Right ventricle myocardium (tissue), 1 donor: ENCODE measurements around the gene LGALS3.

DNA sequence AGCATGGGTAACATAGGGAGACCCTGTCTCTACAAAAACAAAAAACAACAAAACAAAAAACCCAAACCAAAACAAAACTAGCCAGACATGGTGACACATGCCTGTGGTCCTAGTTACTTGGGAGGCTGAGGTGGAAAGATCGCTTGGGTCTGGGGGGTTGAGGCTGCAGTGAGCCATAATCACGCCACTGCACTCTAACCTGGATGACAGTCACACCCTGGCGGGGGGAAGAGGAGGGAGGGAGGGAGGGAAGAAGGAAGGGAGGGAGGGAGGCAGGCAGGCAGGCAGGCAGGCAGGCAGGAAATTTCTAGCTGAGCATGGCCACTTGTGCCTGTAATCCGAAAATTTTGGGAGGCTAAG is 56.5 kb upstream of the GCH1 start:
- PRO-cap, 2 experiments, result no peak in any of the 2 experiments

- PRO-cap, 2 experiments, result no peak in any of the 2 experiments
These were observed 986 bp downstream of the MAPK1IP1L start for GRCh38 chr14:55052249-55053017.

DNA sequence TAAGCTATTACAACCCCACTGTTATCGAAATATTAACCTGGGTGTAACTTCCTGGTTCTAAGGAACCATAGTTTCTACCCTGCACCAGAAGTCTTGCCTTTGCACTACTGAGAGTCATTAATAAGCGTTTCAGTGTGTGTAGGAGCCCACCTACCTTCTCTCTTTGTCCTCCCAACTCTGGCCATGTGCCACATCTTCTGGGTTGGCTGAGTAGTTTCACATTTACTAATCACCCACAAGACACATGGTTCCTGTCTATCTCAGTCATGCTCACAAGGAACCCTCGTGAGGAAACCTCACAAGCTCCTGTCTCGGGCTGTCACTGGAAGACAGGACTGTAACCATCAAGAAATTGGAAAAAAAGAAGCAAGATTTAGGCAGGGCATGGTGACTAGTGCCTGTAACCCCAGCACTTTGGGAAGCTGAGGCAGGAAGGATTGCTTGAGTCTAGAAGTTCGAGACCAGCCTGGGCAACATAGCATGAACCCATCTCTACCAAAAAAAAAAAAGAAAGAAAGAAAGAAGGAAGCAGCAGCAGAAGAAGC is 30.7 kb upstream of the LGALS3 start:
- PRO-cap, 2 experiments, result no peak in any of the 2 experiments

- PRO-cap, 2 experiments, result no peak in any of the 2 experiments
These were observed 2.8 kb upstream of the LGALS3 start for GRCh38 chr14:55126231-55126580.

- PRO-cap, 2 experiments, result peak in 2 of 2 experiments; most common plus-strand start chr14:55129252 (in 2); most common minus-strand start chr14:55129089 (in 2)
These were observed at the start of gene LGALS3 for GRCh38 chr14:55128848-55129443. LGALS3 (plus strand) TSS chr14:55129252.

- PRO-cap, 2 experiments, result no peak in any of the 2 experiments
These were observed 2.3 kb downstream of the LGALS3 start for GRCh38 chr14:55131294-55131828.

- PRO-cap, 2 experiments, result no peak in any of the 2 experiments
These were observed 64.8 kb downstream of the FBXO34 start for GRCh38 chr14:55336013-55336502.

DNA sequence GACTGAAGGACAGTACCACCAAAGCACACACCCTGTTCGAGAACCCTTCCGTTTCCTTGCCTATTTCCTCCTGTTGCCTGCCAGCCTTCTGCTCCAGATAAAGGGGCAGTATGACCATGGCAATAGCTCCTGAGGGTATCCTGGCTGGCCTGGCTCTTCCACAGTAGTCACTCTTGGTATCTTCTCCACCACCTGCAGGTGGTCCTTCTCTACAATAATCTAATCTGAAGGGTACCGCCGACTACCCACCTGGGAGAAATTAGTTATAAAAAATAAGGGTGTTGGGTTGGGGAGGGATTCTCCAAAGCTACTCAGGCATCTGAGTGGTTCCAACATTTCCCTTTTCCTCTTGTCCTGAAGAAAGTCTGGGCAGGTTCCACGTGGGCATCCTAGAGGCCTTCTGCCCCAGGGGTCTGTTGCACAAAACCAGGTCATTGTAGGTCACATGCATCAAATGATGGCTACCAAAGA is 45.9 kb downstream of the ATG14 start:
- PRO-cap, 2 experiments, result no peak in any of the 2 experiments

- PRO-cap, 2 experiments, result no peak in any of the 2 experiments
These were observed 27.8 kb downstream of the ATG14 start for GRCh38 chr14:55383903-55384201.

GRCh38 chr14:55752545-55753213 is 172.7 kb downstream of the KTN1 start:
- PRO-cap, 2 experiments, result no peak in any of the 2 experiments

DNA sequence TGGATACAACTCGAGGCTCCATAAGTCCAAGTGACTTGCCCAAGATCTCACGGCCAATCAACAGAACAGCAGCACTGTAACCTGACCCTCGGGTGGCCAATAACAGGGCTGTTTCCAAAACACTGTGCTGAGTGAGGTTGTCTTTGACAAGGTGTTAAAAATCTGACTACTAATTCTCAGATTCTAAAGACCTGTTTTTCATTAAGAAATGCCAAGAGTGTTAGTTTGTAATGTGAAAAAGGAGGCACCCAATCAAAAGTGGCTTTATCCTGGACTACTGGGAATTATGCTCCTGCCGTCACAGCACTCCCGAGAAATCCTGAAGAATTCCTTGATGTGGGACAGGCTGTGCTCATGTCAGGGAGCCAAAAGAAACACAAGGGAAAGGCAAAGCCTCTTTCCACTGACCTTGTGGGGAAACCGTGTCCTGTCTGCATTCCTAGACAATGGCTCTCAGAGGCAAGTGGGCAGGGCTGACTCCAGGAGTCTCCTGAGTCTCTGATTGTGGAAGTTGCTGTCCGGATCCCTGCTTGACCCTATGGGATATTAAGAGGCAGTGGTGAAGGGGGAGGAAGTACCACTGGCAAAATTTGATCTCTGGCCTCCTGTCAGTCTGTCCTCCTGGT is 204.7 kb upstream of the PELI2 start:
- PRO-cap, 2 experiments, result no peak in any of the 2 experiments

DNA sequence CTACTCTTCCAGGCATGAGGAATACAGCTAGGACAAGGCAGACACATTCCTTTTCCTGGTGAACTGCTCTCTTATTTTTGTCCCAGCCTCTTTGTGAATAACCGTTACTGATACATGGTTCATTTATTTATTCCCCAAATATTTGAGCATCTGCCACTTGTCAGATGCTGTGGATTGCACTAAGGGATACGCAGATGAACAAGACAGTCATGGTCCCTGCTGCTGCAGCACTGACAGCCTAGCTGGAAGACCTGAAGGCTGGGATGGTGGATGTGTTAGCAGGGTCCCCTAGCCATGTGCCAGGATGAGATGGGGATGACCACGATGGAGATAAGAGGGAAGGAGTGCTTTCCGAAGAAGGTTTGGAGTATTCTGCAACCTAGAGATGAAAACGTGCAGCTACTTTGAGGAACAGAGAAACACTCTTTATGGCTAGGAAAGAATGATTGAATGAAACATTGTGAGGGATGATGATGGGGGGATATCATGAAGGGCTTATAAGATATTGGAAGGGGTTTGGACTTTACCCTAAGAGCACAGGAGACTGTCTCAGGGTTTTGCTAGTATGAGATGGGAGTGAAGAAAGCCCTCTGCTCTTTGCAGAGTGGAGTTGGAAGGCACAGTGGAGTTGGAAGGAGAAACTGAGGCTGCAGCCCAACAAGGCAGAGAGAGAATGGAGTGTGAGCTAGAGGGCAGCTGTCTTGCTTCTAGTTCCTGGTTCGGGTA is 6.4 kb downstream of the PELI2 start:
- PRO-cap, 2 experiments, result no peak in any of the 2 experiments

DNA sequence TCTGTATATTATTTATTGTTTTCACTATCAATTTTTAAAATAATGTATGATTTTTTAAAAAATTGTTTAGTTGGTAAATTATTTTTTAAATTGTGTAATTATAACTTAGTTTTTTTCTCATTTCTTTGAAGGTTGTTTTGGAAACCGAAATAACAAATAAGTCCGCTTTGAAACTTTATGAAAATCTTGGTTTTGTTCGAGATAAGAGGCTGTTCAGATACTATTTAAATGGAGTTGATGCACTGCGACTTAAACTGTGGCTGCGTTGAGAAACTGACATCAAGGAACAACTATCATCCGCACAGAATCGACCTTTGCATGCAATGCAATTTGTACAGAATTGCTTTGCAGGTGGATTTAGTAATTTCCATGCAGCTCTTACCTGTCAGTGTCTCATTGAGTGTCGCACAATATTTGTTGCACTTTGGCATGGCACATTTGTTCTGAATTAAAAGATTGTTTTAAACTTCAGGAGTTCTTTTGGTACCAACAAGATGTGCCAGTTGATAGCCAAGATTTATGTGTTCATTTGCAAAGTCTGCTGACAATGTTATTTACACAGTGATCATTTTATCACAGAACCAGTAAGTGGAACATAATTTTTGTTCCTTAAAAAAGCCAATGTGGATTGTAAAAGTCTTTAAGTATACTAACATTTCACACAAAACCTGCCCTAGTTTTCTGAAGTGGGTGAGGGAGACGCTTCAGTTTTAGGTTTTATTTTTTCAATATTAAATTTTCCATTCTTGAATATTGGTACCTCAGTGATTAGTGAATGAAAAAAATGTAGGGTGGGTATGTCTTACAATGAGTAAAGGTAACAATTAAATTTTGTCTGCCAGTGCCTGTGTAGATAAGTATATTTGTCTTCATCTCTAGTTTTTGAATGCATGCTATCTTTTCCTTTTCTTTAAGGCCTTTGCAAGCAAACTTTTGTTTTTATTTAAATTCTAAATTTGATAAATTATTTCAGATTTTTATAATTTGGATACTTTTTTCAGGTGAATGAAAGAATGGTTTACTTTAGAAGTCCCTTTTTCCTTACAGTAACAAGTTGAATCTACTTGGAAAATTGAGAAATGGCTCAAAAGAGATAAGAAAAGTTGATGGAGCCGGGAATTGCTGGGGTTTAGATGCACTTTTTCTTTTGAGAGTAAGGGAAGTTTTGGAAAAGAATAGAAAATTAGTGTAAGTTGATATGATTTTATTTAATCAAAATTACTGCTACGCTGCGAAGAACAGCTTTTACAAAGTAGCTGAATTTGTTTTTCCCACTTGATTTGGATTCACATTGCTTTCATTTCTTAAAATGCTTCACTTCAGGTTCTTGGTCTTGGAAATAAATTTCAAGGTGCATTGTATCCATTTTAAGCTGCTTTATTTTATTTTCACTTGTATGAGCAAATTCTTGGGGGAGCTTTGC is 19.4 kb downstream of the NAA30 start:
- PRO-cap, 2 experiments, result no peak in any of the 2 experiments

- PRO-cap, 2 experiments, result no peak in any of the 2 experiments
These were observed 163.3 kb downstream of the SLC35F4 start for GRCh38 chr14:57702657-57702856.

- PRO-cap, 2 experiments, result no peak in any of the 2 experiments
These were observed 135.7 kb upstream of the SLC35F4 start for GRCh38 chr14:58001571-58001970.

GRCh38 chr14:58271379-58272539 is 26.6 kb upstream of the ARID4A start:
- PRO-cap, 2 experiments, result no peak in any of the 2 experiments

DNA sequence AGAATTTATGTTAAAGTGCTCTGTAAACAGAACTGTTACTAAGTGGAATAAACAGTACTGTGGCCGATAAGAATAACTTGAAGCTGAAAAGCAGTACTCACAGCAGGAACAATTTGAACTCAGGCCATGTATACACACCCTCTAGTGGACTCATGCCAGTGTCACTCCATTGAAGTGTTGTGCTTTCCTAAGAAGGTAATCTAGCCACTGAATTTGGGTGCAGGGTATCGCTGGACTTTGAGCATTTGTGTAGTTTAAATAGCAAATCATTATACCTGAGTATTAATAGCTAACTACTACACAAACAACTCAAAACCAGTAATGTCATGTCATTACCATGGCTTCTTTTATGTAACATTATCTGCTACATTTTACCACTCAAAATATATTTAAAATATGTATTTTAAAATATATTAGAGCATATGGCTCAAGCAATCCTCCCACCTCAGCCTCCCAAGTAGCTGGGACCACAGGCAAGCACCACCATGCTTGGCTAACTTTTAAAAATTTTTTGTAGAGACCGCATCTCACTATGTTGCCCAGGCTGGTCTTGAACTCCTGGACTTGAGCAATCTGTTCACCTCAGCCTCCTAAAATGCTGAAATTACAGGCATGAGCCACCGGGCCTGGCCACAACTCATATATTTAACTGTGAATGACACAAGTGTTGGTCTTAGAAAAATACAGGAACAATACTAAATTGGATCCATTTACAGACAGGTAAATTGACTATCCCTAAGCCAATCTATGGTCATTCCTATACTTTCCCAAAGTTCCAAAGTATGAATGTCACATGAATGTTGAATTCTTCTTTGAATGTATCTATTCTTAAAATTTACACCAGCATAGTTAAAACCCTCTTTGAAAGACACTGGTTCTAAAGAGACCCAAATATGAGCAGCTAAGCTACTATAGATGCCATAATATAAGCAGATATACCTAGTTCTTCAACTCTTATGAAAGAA is 25.5 kb upstream of the ARID4A start:
- PRO-cap, 2 experiments, result no peak in any of the 2 experiments

- PRO-cap, 2 experiments, result no peak in any of the 2 experiments
These were observed 26.1 kb upstream of the TOMM20L start for GRCh38 chr14:58369739-58369941.

GRCh38 chr14:58638143-58638970 is 595 bp downstream of the DACT1 start:
- PRO-cap, 2 experiments, result no peak in any of the 2 experiments

- PRO-cap, 2 experiments, result no peak in any of the 2 experiments
These were observed 113.0 kb downstream of the DAAM1 start for GRCh38 chr14:59301430-59301874.